ENCODE data around the gene TPTE.

DNA sequence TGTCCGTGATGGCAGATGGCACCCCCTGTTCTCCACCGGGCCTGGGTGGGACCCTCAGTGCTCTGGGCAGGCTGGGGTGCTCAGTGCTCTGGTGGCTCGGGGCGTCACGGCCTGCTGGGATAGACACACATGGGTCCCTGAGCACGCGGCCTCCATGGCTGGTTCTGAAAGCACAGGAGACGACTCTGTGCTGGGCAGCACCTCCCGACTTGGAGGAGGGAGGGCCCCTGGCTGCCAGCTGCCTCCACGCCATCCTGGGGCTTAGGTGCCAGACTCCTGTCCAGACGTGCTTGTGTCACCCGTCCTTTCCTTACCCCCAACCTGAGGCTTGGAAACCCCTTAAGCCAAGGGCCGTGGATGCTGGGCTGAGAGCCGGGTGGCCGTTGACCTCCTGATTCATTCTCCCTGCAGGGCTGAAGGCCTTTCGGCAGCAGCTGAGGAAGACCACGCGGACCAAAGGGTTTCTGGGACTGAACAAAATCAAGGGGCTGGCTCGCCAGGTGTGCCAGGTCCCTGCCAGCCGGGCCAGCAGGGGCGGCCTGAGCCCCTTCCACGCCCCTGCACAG is 4401.2 kb upstream of the TPTE start:
- PRO-cap = no peak
- RAMPAGE, long total RNA, 4 experiments = no peak in any of the 4 experiments

GRCh38 chr21:9837680-9838246 is 683.6 kb upstream of the TPTE start:
- PRO-cap = no peak
- RAMPAGE, long total RNA, 4 experiments = no peak in any of the 4 experiments

DNA sequence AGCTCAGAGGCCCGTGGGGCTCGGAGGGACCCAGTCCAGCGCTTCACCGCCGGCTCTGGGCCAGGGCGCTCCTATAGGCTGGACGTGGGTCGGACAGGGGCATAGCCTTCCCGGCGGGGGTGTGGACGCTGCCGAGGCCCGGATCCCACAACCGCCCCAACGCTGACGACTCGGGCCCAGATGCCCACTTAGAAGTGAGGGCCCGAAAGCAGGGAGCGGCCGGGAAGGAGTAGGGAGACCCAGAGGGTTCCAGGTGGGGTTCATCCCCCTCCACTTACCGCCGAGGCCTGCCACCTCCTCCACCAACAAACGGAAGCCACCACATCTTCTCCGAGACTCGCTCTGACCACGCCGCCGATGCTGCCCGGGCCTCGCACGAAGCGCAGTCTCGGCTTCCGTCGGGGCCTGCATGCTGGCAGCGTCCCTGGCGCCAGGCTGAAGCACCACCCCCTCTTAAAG is 179.0 kb upstream of the TPTE start:
- PRO-cap = no peak
- RAMPAGE, long total RNA, 4 experiments = no peak in any of the 4 experiments

DNA sequence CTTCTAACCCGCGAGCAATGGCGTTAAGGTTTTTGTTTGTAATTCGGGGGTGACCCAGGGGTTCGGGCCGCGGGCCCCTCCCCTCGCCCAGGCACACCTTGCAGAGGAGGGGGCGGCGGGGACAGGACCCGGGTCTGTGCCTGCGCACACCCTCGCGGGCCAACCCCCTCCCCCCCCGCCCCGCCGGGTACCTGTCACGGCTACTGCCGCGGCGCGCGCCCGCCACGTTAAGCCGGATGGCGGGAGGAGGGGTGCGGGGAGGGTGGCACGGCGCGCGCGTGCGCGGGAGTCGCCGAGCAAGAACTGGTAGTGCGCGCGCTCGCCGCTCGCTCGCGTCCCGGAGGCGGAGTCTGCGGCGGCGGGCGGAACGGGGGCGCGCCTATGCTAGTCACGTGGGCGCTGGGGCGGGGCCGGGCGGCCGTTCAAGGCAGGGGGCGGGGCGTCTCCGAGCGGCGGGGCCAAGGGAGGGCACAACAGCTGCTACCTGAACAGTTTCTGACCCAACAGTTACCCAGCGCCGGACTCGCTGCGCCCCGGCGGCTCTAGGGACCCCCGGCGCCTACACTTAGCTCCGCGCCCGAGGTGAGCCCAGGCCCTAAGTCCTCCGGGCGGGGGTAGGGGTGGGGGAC is at the start of gene TPTE:
Gene TPTE, plus strand, starts transcription at position 471 of the 629 bp plus-strand sequence.
- PRO-cap = no peak
- RAMPAGE, long total RNA, 4 experiments = no peak in any of the 4 experiments

- PRO-cap = unidirectional peak, plus-strand start at chr21:10521989
- RAMPAGE, long total RNA, 4 experiments = no peak in any of the 4 experiments
Observed at GRCh38 chr21:10521742-10522188, 382 bp downstream of the TPTE start.

DNA sequence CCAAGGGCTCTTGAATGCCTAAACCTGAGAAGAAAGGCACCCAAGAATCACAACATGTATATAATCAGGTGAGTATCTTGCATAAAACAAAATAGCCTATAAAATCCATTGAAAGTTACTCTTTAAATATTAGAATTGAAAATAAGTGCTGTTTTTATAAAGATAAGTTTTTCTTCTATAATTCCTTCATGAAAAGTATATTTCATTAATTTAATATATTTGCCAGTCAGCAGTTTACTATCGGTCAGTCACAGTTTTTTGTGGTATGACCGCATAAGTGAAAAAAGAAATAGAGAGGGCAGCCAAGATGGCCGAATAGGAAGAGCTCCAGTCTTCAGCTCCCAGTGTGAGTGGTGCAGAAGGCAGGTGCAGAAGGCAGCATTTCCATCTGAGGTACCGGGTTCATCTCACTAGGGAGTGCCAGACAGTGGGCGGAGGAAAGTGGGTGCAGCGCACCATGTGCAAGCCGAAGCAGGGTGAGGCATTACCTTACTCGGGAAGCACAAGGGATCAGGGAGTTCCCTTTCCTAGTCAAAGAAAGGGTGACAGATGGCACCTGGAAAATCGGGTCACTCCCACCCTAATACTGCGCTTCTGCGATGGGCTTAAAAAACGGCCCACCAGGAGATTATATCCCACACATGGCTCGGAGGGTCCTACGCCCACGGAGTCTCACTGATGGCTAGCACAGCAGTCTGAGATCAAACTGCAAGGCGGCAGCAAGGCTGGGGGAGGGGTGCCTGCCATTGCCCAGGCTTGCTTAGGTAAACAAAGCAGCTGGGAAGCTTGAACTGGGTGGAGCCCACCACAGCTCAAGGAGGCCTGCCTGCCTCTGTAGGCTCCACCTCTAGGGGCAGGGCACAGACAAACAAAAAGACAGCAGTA is 44.1 kb downstream of the LIPI start:
- PRO-cap = no peak
- RAMPAGE, long total RNA, 4 experiments = no peak in any of the 4 experiments

DNA sequence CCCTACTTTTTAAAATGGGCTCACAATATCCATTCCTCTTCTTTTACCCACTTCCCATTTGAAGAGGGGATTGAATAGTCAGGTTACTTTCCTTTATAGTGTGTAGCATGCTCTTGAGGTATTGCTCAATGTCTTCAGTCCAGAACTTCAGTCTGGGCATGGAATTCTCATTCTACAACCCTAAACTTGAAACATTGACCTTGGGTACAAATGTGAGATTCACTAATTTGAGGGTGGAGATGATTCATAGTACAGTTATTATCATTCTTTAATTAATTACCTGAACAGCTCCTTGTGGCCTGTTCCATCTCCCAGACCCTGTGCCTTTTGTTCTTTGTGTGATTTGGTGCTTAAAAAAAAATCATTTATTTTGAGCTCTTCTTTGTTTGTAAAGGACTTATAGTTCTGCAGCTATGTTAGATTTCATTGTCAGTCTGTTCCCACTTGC is 75.2 kb upstream of the HSPA13 start:
- PRO-cap = no peak
- RAMPAGE, long total RNA, 4 experiments = no peak in any of the 4 experiments

DNA sequence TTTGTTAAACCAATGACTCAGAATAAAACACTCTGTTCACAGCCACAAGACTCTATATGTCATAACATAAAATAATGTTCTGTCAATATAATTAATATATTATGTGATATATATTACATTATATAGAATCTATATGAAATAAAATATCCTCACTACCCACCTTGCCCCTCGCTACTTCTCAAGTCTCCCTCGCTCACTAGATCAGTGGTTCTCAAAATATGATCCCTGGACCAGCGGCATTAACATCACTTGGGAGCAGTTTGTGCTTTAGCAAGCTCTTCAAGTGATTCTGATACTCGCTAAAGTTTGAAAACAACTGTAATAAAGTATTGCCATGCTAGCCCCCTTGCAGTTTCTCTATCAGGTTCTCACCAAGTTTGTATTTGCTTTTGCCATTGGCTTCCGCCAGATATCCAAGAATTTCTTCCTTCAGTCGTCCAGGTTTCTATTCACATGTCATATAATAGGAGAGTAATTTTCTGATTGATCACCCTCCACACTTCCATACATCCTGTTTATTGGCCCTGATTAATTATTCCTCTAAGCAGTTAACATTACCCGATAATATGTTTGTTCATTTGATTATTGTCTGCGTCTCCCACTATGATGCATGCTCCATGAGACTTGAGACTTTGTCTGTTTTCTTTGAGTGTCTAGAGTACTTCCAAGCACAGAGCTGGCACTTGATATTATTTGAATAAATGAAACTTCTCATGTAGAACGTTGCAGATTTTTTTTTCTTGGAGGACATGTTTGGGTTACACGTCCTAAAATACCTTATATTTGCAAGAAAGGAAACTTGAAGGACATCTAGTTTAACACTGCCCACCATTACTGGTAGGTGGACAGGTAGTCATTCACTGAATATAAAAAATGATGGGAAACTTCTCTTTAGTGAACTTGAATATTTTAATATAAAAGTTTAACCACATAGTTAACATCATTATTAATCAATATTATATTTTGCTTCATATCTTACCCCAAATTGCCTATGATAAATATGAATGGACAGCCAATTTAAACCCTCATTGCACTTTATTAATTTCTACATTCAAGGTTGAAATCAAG is 28.1 kb downstream of the SAMSN1 start:
- PRO-cap = no peak
- RAMPAGE, long total RNA, 4 experiments = no peak in any of the 4 experiments

DNA sequence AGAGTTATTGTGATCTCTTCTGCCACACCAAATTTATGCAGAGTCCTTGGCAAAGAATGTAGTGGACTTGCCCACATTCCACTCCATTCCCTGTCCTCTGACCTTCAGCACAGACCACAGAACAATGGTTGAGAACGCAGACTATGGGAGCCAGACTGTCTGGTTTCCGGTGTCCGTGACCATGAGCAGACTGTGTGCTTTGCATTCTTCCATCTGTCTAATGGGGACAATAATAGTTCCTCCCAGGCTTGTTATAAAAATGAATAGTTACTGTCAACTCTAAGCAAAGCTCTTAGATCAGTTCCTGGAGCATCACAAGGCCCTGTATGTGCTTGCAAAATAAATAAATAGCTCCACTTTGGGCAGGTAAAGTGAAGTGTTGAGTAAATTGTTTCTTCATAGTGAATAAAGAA is 140.7 kb upstream of the SAMSN1 start:
- PRO-cap = no peak
- RAMPAGE, long total RNA, 4 experiments = no peak in any of the 4 experiments

DNA sequence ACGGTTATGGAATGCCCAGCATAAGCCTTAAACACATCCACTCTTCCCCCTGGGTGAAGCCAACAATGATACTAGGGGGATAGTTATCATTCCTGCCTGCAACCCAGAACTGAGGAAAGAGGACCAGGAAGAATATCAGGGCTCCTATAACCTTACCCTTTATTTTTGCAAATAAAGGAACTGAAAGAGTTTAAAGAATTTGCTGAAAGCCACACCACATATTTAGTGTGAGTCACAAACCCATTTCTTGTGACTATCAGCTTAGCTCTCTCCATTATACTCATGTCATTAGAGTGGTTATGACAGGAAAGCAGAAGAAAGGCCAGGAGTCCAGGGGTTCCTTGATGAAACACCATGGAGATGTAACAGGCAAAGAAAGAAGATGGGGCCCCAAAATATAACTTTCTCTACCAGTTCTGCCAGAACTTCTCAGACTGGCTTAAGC is 141.1 kb upstream of the SAMSN1 start:
- PRO-cap = no peak
- RAMPAGE, long total RNA, 4 experiments = no peak in any of the 4 experiments

- PRO-cap = no peak
- RAMPAGE, long total RNA, 4 experiments = no peak in any of the 4 experiments
Observed at GRCh38 chr21:14963280-14963809, 101.5 kb downstream of the NRIP1 start.

DNA sequence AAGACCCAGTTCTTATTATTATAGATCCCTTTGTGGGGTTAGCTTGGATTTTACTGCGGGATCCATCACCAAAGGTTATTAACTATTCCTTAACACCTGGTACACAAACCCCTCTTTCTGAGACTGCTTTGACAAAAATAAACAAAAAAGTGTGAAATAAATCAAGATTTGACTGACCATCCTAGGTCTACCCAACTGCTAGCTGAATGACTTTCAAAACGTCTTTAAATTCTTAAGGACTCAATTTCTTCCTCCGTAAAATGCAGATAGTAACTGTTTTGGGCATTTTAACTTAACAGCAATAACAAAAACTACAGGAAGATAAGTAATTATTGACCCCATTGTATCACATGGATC is 9.3 kb downstream of the NRIP1 start:
- PRO-cap = no peak
- RAMPAGE, long total RNA, 4 experiments = no peak in any of the 4 experiments

GRCh38 chr21:15066206-15066798 is 1.5 kb upstream of the NRIP1 start:
- PRO-cap = no peak
- RAMPAGE, long total RNA, 4 experiments = no peak in any of the 4 experiments

GRCh38 chr21:15121607-15122056 is 56.8 kb upstream of the NRIP1 start:
- PRO-cap = no peak
- RAMPAGE, long total RNA, 4 experiments = no peak in any of the 4 experiments

GRCh38 chr21:15682837-15683578 is 46.8 kb upstream of the USP25 start:
- PRO-cap = no peak
- RAMPAGE, long total RNA, 4 experiments = no peak in any of the 4 experiments

DNA sequence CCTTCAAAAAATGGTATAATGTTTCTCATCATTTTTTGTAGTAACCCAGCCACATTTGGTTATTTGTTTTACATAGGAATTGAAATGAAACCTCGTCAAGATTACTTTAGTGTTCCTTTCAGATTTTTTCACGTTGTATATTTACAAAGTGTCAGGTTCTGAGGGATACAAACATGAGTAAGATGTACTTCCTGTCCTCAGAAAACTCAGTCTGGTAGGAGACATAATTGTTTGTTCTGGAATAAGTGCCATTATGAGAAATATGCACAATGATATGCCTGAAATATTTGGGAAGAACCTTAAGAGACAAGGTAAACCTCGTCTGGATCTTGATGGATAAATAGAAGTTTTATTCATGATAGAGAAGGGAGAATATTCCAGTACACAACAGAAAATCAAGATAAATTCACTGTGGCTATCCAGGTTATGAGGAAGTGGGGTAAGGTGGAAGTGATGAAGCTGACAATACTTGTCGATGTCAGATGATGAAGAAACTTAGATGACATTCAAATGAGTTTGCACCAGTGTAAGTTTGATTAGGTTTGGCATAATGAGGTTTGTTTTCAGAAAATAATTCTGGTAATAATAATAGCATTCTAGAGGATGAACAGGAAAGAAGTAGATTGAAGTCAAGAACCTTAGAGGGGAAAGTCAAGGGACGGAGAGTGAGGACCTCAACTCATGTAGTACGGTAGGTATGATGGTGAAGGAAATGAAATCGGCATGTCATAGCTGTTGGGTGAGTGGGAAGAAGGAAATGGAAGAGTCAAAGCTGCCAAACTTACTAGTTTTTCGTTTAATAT is 145.7 kb downstream of the USP25 start:
- PRO-cap = no peak
- RAMPAGE, long total RNA, 4 experiments = start-site peak on the plus strand in 2 of 4 experiments, centred at positions 501 to 716 of the sequence, 20 to 25 reads per replicate

- PRO-cap = no peak
- RAMPAGE, long total RNA, 4 experiments = no peak in any of the 4 experiments
Observed at GRCh38 chr21:16070195-16070703, 340.5 kb downstream of the USP25 start.

- PRO-cap = no peak
- RAMPAGE, long total RNA, 4 experiments = no peak in any of the 4 experiments
Observed at GRCh38 chr21:16279530-16280041, 549.8 kb downstream of the USP25 start.

DNA sequence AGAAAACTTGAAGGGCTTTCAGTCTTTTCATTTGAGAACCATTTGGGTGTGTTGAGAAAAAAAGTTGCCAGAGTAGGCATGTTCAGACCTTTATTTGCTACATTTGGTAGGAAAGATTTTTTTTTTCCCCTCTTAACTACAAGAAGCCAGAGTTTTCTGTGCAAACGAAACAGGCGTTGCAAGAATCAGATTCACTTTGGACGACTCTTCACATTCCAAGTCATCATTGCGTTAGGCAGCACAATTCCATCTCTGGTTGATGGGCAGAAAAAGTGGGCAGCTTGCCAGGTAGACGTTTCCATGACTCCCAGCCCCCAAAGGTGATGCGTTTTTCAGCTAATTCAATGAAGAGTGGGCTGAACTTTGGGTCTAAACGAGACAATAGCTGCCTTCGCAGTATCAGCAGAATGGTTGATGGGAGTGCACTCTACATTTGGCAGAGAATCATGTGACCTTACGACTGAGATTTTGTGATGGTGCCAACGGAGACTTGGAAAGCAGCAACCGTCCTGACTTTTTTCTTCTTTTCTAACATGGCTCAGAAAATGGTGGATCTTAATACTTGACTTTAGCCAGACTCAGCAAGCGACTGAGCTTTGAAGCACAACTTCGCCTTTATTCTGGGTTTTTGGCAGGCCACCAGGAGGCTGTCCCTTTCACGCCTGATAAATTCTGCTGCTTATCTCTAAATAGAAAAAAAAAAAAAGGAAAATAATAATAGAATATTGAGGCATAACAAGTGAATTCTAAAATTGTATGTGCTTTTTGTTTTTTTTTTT is 804.6 kb downstream of the USP25 start:
- PRO-cap = no peak
- RAMPAGE, long total RNA, 4 experiments = no peak in any of the 4 experiments

GRCh38 chr21:16835819-16836099 is 677.1 kb upstream of the CXADR start:
- PRO-cap = no peak
- RAMPAGE, long total RNA, 4 experiments = no peak in any of the 4 experiments

Measured in transverse colon (tissue), 4 donors.